HGPS cell (cell line): ENCODE results near the gene BBS4.

DNA sequence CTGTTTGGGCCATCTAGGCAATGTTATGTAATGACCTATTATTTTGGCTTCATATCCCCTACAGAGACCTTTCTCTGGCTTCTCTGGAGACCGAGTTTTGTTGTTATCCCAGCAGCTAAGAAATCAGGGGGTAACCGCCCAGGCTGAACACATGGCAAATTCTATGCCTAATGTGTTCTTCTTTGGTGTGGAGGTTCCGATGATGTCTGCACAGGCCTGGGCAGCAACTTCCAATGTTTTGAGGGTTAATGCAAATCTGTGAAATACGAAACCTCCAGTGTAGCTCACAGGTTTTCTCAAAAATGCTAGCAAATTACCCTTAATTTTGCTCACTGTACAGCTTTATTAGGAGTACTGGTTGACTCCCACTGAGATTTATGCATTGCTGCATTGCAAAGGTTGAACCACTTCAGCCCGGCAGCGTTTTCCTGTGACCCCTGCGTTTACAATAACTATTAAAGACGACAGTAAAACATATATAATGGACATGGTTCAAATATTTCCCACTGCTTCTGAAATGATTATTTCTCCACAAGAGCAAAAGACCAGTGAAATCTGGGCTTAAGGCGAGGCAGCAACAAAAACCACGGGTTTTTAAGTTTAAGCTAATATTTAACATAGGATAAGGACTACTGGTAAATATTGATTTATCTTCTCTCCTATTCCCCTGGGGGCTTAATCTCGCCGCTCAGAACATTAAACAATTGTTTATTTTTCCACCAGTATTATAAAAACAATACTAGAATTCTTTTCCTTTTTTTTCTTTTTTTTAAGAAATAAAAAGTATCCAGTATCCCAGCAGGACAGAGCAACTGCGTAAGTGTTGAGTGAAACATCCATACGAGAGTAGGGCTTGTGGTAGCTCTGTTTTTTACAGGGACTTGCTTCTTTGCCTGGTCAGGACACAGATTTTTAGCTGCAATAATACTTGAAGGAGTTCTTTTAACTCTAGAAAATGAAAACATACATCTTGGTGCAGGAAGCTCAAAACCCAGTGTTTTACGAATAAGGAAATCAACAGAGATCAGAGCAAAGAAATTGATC lies 298.1 kb upstream of the NR2E3 start:
- RRBS, result no CpG with 5 or more reads among the region's 15 CpGs

- RRBS, result no CpG with 5 or more reads among the region's 16 CpGs
Observed at GRCh38 chr15:71546866-71547740, 263.3 kb upstream of the NR2E3 start.

DNA sequence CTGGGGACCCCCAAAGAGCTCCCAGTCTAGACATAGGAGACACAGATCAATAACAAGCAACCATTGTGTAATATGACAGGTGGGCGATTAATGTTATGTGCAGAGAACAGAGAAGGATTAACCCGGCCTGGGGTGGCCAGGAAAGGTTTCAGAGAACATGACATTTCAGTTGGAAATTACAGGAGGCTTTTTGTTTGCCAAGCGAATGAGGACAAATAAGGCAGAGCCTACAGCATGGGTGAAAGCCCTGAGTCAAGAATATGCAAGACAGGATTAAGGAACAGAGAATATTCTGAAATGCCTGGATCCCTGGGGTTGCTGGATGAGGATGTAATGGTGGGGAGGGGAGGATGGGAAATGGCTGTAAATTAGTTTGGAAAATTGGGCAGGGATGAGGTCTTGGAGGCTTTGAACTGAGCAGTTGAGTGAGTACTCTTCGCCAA lies 198.8 kb upstream of the NR2E3 start:
- RRBS, result no CpG with 5 or more reads among the region's 4 CpGs

DNA sequence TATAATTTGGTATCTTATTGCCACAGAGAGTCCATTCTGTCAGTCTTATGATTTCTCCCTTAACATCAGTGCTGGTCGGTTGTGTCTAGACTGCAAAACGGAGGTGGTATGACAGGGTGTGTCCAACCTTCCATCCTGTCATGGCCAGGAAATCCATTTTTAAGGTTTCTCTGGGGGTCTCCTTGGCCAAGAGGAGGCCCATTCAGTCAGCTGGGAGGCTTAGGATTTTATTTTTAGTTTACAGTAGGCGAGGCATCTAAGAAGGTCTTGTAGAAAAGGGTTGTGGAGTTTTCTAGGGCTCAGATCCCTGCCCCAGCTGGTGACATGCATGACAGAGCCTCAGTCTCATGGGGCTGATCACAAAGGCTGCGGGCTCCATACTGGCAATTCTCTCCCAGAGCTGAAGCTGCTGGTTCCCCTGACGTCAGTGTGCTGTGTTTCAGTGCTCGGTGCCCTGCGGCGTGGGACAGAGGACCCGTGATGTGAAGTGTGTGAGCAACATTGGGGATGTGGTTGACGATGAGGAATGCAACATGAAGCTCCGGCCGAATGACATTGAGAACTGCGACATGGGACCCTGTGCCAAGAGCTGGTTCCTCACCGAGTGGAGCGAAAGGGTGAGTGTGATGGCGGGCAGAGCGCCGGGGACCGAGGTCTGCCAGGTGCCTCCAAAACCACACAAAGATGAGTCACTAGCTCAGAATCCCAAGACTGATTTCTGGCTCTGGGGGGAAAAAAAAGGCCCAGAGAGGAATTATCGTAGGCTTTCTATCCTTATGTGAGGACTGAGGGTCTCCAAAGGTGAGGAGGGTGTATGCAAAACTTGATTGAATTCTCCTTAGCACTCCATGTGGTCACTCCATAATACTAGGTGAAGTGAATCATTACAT lies 62.1 kb upstream of the NR2E3 start:
- RRBS, result 94% methylated on average over 7 of the region's 20 CpGs

GRCh38 chr15:71780733-71781287 lies 29.5 kb upstream of the NR2E3 start:
- RRBS, result no CpG with 5 or more reads among the region's 5 CpGs

DNA sequence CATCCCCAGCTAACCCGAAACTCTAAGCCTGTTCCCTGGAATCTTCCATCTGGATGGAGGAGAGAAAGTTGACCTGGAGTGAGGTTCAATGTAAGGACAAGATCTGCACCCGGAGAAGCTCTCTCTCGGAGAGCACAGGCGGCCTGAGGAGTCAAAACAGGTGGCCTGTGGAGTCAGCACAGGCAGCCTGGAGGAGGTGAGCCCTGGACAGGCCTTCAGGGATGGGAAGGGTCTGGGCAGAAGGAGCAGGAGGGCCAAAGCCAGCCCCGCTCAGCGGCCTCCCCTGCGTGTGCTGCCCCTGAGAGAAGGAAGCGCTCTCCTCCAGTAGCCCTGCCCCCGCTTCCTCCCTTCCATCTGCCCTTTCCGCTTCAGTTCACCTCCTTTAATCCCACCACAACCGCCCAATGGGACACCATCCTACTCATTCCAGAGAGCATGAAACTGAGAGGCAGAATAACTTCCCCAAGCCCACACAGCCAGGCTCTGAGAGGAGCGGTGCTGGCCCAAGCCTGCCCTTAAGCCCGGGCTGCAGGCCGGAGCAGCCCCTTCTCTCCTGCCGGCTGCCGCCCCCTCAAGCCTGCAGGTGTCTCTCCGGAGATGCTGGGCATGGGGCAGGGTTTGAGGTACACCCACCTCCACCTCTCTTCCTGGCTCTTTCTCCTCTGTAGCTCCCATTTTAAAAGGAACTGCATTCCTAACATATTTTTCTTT lies 3.2 kb upstream of the NR2E3 start:
- RRBS, result 60% methylated on average over 2 of the region's 17 CpGs

- RRBS, result 6% methylated on average over 22 of the region's 78 CpGs
Observed at GRCh38 chr15:72196571-72197697, 653 bp downstream of the GRAMD2A start.

DNA sequence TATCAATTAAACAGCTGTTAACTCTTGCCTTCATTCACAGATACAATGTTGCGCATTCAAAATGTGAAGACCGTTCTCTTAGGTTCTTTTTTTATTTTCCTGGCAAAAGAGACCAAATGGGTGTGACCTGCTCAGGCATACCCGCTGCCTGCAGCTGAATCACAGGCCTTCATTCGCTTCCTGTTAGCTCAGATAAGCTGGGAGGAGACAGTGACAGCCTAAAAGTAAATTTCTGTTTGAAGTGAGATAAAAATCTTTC lies 1.1 kb upstream of the PKM start:
- RRBS, result no CpG with 5 or more reads among the region's 4 CpGs

DNA sequence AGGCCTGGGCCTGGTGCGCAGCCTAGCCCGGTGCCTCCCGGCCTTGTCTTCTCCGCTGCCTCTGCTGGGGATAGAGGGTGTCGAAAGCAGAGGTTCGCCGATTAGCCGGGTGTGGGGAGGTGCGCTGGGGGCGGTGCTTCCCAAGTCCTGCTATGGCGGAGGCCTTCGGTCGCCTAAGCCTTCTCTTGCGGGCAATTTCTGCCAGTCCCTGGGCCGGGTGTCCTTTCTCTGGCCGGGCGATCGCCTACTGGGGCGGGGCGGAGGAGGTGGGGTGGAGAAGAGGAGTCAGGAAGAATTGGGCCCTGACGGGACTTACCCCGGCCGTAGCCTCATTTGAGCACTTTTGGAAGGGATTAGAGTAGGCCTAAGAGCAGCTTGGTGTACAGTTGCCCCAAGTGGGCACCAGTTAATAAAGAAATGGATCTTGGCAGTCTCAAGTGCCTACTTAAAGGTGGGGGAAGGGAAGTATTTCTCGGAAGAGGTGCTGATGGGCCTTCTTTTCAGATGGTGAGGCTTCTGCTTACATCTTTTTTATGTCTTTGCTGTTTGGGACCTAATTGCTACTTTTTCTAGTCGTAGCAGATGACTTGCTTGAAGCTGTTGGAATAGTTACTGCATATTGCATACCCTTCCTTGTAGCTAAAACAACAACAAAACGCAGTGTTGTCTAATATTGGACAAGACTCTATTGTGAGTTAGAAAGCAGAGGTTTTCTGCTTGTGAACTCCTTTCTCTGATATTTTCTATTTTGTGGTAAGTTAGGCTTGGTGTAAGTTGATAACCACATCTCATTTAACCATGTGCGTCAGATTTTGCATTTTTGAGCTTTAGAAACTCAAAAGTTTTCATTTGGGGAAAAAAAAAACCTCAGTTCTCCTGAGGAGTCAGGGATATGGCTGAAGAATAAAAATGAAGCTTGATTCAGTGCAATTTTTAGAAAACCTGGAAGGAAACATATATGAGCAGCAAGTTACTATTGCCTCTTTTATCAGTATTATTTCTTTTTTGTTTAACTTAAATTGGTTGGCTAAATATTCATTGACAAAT lies 1.3 kb downstream of the ARIH1 start:
- RRBS, result 2% methylated on average over 15 of the region's 27 CpGs

DNA sequence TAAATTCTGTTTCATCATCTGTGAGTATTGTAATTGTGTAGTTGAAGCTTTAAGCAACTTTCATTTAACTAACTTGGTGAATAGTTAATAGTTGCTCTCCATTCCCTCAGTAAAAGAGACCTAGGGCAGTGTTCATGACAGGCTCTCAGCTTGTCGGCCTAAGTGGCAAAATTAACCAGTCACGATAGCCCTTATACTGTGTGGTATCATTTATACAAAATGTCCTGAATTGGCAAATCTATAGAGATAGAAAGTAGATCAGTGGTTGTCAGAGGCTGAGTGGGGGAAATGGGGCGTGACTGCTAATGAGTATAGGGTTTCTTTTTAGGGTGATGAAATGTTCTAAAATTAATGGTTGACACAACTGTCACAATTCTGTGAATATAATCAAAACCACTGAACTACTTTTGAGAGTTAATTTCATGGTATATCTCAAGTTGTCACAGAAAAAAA lies 20.8 kb downstream of the ARIH1 start:
- RRBS, result no CpG with 5 or more reads among the region's 3 CpGs

GRCh38 chr15:72581718-72582292 lies 72.7 kb upstream of the GOLGA6B start:
- RRBS, result no CpG with 5 or more reads among the region's 4 CpGs

GRCh38 chr15:72585236-72585770 lies 69.2 kb upstream of the GOLGA6B start:
- RRBS, result no CpG with 5 or more reads among the region's 2 CpGs

DNA sequence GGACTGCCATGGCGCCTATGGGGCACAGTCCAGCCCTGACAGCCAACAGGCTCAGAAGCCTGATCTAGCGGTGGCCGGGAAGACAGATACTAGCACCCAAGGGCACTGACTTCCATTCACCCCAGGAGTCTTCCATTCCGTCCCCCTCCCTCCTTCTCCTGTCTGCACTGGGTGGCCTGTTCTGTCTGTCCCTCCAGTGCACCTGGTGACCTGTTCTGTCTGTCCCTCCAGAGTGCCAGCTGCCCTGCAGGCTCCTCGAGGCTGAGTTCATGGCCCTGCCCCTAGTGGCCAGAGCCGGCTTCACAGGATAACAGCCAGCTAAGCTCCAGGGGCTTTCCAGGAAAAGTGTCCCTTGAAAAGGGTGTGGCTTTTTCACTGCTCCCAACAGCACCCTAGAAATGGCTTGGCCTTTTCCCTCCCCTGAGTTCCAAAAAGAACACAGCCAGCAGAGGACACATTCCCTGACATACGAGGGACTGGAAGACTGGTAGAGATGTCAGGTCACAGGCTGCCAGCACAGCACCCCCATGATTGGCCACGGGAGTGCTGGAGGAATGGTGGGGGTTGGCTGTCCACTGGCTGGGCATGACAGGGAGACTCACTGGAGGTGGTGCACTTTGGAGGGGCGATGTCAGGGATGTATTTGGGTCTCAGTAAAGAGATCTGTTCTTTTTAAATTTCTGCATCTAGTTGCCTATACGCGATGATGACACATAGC lies 15.1 kb downstream of the HIGD2B start:
- RRBS, result no CpG with 5 or more reads among the region's 11 CpGs

DNA sequence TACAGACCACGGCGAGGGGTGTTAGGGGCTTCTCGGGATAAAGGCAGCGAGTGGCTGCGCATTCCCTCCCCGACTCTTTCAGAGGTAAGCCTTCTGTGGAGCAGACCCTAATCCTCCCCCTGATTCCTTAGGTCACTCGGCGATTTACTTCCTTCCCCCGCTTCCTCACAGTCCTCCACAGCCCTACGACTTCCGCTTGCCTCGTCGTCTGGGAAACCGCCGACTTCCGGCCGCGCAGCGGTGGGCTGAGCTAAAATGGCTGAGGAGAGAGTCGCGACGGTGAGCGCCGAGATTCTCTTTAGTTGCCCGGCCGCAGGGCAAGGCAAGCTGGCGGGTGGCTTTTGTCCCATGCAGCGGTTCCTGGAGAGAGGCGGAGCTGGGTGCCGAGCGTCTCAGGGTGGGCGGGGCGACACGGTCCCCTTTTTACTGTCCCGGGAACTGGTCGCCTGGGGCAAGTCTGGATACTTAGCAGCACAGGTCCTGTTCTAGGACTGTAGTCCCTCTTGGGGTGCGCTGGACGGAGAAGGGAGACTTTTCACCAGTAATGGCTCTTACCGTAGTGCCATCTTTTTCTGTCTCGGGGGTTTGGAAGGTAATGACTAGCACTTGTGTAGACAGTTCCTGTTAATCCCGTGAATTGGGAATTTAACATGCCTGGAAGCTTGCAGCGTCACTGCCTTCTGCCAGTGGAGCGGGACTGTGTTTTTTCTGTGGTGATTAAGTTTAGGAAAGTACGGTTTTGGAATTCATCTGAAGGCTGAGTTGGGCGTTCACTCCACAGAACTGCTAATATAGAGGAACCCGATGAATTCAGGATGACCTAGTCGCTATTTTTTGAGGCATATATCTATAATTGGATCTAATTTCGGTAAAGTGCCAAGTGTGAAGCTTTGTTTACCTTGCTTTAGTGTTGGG lies at the start of gene BBS4:
TSS of gene BBS4 (plus strand) at position 235 of the 915 bp plus-strand sequence.
- RRBS, result 2% methylated on average over 9 of the region's 48 CpGs

- RRBS, result 2% methylated on average over 15 of the region's 30 CpGs
Observed at GRCh38 chr15:72782843-72783409, 632 bp downstream of the ADPGK start.

- RRBS, result no CpG with 5 or more reads among the region's 7 CpGs
Observed at GRCh38 chr15:72785200-72786195, 1.9 kb upstream of the ADPGK start.

DNA sequence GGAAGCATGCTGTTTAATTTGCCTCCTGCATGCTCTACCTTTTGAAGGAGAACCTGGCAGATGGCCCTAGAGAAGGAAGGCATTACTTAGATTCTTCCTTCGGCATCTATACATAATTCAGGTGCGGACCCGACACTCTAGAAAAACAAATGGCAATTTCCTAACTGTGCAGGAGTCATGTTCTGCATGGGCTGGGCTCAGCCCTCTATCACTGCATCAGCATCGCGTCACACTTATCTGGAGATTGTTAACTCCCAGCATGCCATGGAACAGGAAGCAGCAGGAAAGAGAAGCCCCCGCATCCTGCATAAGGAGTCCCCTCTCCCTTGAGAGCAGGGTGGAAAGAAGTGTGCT lies 41.6 kb upstream of the NEO1 start:
- RRBS, result no CpG with 5 or more reads among the region's 6 CpGs

- RRBS, result no CpG with 5 or more reads among the region's 19 CpGs
Observed at GRCh38 chr15:73972804-73973327, 19.2 kb downstream of the STOML1 start.

GRCh38 chr15:73987848-73988452 lies 4.1 kb downstream of the STOML1 start:
- RRBS, result 93% methylated on average over 2 of the region's 7 CpGs

DNA sequence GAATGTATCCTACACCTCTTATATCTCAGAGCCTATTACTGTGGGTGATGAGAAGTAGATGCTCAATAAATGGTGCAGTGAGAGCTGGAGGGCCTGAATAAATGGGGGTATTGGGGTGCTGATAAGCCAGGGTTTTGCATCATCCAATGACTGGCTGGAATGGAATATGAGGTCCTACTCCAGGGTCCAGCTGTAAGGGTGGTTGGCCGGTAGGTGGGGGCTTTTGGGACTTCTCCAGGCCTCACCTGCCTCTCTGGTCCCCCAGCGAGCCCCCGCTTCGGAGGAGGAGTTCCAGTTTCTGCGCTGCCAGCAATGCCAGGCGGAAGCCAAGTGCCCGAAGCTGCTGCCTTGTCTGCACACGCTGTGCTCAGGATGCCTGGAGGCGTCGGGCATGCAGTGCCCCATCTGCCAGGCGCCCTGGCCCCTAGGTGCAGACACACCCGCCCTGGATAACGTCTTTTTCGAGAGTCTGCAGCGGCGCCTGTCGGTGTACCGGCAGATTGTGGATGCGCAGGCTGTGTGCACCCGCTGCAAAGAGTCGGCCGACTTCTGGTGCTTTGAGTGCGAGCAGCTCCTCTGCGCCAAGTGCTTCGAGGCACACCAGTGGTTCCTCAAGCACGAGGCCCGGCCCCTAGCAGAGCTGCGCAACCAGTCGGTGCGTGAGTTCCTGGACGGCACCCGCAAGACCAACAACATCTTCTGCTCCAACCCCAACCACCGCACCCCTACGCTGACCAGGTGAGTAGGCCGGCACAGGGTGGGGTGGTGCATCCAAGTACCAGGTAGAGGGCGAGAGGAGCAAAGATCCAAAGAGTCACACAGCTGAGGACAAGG lies 3.4 kb downstream of the PML start:
- RRBS, result no CpG with 5 or more reads among the region's 36 CpGs